Ishikawa (cell line): ENCODE measurements around a stretch of chr21.

DNA sequence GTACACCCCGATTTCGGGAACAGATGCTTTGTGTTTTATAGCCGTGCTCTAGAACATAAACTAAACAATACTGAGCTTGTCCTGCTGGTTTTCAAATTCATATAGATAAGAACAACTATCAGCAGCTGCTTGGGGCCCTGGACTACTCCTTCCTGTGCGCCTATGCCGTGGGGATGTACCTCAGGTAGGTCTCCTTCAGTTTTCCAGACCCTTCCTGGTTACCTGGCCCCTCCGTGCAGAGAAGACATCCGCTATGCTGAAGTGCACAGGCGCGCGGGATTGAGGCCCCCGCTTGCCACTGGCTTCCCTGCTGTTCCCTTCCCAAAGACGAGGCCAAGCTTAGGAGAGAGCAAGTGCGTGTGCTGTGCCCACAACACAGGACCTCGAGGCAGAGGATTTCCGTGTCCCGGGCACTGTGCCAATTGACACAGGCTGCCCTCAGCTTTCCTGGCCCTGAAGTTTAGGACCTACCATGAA, 21.8 kb downstream of the SLC37A1 start:
- RRBS, result no CpG with 5 or more reads among the region's 16 CpGs

- RRBS, result 95% methylated on average over 5 of the region's 13 CpGs
Observed at GRCh38 chr21:42562530-42562941, 48.9 kb downstream of the SLC37A1 start.

- RRBS, result no CpG with 5 or more reads among the region's 12 CpGs
Observed at GRCh38 chr21:42621060-42621593, 32.3 kb upstream of the PDE9A start.

DNA sequence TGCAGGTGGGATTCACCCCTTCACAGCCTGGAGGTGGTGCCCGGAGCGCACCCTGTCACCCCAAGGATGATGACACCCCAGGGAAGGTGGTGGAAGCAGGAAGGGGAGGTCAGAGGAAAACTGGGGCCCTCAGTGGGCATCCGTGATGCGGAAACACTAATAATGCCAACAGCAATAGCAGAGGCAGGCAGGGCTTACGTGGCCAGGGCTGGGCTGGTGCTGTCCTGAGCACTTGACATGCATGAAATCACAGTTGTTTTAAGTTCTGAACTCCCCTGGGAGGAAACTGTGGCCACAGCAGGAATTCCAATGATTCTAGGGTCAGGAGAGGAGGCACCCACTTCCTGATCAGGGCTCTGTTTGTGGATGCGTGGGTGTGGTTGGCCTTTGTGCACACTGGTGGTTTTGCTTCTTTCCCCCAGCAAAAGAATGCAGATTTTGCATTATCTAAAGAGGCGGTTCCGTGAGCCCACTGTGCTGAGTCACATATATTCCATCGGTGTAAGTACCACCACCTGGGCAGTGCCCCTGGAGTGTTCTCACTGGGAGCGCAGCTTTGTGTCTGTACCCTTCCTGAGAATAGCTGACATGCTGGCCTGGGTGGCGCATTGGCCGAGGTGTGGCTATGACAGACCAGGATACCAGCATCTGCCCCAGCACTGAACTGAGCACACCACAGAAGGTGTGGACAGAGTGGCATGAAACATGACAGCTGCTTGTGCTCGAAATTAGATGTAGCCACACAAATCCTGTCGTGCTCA, 70.9 kb downstream of the PDE9A start:
- RRBS, result no CpG with 5 or more reads among the region's 14 CpGs

DNA sequence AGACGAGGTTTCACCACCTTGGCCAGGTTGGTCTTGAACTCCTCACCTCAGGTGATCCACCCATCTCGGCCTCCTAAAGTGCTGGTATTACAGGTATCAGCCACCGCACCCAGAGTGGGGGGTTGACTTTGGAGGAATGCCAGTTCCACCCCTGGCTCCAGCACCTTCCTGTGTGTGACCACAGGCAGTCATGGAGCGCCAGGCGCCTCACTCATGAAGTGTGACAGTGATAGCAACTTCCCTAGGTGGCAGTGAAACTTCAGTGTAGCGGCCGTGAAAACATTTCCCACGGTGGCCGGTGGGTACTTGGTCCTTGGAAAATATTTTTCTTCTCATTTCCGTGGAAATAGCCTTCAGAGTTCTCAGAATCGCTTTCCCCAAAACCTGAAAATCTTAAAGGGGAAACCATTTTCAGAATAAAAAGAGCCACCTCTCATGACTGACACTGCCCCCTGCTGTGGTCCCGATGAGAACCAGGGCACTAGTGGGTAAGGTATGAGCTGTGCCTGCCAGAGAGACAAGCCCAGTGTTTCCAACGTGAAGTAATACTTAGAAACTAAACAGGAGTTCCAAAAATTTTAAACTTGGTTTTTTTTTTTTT, 48.4 kb downstream of the WDR4 start:
- RRBS, result no CpG with 5 or more reads among the region's 13 CpGs

DNA sequence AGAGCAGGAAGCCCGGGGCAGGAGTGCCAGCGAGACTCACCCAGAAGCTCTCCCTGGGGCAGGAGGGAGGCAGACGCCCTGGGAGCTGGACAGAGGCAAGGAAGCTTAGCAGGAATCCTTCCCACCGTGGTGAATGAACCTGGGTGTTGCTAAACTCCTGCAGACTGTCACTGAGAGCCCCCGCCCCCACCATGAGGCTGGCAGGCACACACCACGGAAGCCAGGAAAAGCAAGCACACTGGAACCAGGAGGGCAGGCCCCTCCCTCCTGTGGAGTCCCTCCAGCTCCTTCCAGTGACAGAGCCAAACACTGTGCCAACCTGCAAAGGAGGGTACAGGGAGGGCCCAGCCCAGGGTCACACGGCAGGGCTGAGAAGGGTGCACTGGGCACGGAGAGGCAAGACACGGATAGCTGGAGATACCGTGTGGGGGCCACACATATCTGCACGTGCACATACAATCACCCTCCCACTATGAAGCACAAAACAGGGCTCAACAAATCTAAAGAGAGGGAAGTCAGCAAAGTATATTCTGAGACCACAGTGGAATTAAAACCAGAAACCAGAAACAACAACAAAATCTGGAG, 34.6 kb downstream of the WDR4 start:
- RRBS, result 96% methylated on average over 1 of the region's 11 CpGs

- RRBS, result no CpG with 5 or more reads among the region's 6 CpGs
Observed at GRCh38 chr21:42932997-42933531, 7.6 kb upstream of the ERVH48-1 start.

DNA sequence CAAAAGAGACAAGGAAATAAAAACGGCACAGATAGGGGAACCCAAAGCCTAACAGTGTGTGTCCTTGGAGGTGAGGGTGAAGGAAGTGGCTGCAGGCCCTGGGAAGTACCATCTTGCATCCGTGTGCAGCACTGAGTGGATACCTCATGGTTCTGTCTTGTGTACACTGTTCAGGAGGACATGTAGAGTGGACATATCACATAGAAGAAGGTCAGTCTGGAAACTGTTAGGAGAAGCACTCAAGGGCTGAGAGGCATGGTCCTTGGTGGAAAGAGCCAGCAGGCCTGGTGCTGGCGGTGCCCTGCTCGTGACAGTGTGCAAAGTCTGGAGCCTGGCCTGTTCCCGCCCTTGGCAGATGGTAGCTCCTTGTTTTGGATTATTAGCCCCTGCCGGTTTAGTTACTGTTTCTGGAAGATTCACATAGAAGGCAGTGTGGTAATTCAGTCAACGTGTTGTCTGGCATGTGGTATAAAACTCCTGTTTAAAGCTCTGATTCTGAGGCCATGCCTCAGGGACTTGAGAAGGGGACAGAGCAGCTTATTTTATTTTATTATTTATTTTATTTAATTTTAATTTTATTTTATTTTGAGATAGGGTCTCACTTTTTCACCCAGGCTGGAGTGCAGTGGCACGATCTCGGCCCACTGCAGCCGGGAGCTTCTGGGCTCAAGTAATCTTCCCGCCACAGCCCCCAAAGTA, 6.8 kb downstream of the PKNOX1 start:
- RRBS, result no CpG with 5 or more reads among the region's 11 CpGs

DNA sequence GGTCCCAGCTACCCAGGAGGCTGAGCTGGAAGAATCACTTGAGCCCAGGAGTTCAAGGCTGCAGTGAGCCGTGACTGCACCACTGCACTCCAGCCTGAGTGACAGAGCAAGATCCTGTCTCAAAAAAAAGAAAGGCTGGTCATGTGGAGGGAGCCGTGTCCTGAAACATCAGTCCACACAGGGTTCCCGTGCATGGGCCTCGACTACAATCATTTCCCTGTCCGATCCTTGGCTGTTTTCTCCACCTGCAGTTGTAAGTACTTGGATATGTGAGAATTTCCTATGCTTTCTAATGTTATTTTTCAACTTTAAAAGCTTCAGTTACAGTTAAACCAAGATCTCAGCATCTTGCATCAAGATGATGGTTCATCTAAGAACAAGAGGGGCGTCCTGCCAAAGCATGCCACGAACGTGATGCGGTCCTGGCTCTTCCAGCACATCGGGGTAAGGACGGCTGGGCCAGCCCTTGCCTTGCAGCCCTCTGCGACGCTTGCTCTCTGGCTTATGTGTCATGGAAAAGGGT, 46.7 kb downstream of the PKNOX1 start:
- RRBS, result no CpG with 5 or more reads among the region's 13 CpGs

DNA sequence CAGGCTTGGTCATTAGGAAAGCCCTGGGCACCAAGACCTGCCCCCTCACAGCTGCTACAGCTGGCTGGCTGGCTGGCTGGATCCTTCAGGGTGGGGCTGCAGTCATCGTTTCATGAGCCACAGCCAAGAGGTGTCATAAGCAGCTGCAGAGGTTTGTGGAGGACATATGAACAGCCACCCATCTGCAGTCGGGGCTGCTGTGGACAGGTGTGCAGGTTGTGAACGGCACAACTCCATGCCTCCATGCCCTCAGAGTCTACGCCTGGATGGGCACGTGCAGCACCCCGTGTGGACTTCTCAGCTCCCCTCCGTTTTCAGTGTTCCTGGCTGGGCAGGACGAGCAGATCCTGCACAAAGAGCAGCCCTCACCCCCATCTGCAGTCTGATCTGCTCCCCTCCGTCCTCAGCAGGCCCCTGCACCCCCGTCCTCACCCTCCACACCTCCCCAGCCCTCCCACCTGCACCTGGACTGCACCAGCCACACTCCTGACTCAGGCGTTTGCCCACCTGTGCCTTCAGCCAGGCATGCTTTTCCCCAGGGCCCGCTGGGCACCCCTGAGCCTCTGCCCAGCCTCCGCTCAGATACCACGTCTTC, 29.4 kb downstream of the CBS start:
- RRBS, result no CpG with 5 or more reads among the region's 14 CpGs

- RRBS, result no CpG with 5 or more reads among the region's 30 CpGs
Observed at GRCh38 chr21:43194872-43195625, 26.2 kb downstream of the CRYAA start.

- RRBS, result no CpG with 5 or more reads among the region's 7 CpGs
Observed at GRCh38 chr21:43303976-43304175, 123.1 kb downstream of the SIK1 start.

DNA sequence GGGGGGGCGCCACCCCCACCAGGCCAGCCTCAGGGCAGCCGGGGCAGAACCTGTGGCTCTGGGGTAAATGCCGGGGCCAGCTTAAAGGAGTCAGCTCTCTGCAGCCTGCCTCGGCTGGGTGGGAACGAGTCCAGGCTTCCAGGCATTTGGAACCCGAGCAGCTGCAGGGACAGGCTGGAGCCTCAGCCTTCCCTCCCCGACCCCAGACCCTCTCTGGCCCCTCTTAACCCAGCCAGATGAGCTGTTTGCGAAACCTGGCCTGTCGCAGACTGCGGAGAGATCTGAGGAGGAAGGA, 94.0 kb downstream of the SIK1 start:
- RRBS, result no CpG with 5 or more reads among the region's 10 CpGs

DNA sequence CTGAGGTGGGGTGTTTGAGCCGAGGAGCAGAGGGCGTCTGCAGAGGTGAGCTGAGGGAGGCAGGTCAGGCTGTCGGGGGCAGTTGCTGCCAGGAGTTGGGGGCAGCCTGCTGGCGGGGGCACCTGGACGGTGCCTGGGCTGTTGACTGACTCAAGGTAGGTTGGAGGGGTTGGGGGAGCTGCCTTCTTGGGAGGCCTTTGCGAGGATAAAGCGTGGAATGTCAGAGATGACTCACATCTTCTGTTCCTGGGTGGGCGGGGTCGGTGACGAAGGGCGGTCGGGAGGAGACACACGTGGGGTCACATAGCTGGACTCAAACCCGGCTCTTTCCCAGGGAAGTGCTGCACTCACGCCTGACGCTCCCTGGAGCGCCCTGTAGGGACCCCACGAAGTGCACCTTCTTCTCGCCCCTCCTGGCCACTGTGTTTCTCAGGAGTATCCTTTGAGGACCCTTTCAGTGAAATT, 86.2 kb downstream of the SIK1 start:
- RRBS, result no CpG with 5 or more reads among the region's 19 CpGs

DNA sequence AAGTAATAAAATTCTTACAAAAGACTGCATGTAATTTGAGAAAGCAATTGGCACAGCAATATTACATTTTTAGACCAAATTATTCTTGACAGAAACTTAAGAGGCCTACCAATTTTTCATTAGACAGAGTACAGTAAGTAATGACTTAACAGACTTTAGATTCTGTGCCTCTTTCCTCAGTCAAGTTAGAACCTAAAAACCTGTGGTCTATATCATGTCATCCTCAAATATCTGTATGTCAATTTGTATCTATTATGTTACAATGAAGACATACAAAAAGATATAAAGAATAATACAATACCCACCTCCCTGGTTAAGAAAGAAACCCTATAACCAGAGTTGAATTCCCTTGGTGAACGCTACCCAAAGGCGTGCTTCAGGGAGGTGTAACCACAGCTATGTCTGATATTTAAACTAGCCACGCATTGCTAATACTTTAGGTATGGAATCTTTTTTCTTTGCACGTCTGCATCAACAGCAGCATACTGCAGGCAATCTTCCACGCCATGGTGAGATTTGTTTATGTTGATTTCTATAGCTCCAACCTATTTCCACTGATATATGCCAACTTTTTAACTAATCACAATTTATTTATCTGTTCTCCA, 35.6 kb downstream of the H2BC12L start:
- RRBS, result no CpG with 5 or more reads among the region's 5 CpGs

GRCh38 chr21:43720304-43720543, 1.3 kb downstream of the PDXK start:
- RRBS, result no CpG with 5 or more reads among the region's 9 CpGs

GRCh38 chr21:43721944-43722808, 3.2 kb downstream of the PDXK start:
- RRBS, result 40% methylated on average over 1 of the region's 11 CpGs

GRCh38 chr21:43726685-43727949, 8.2 kb downstream of the PDXK start:
- RRBS, result 11% methylated on average over 5 of the region's 28 CpGs

GRCh38 chr21:43745704-43746393, 26.9 kb downstream of the PDXK start:
- RRBS, result no CpG with 5 or more reads among the region's 16 CpGs

DNA sequence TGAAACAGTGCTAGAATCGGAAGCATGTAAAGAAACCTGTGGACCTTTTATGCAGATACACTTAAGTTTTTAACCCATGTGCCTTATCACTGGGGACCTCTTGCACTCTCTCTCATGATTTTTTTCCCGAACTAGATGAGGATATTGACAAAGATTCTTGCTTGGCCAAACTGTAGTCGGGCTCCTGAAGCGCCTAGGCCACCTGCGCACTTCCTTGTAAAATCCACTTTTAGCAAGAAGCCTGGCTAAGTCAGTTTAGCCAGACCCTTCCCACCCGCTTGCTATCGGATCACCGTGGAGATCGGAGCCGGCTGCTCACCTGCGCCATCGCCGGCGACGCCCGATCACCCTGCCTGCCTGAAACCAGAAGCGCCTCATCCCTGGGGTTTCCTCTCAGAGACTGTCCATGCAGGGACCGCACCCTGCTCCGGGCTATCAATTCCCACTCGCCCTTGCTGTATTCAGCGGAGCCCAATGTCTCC, 546 bp downstream of the CSTB start:
- RRBS, result 3% methylated on average over 7 of the region's 21 CpGs